Esophagus squamous epithelium (tissue), 4 donors: ENCODE measurements around a stretch of chr9.

GRCh38 chr9:81797500-81797758 lies 108.1 kb upstream of the TLE1 start:
- PRO-cap, result unidirectional peak, minus-strand start at chr9:81797573
- RAMPAGE, long total RNA, 4 experiments, result no peak in any of the 4 experiments

GRCh38 chr9:81879635-81879981 lies 48.6 kb upstream of the SPATA31D4 start:
- PRO-cap, result no peak
- RAMPAGE, long total RNA, 4 experiments, result no peak in any of the 4 experiments

GRCh38 chr9:83061936-83062751 lies 798 bp downstream of the RASEF start:
- PRO-cap, result unidirectional peak, plus-strand start at chr9:83062108
- RAMPAGE, long total RNA, 4 experiments, result no peak in any of the 4 experiments

DNA sequence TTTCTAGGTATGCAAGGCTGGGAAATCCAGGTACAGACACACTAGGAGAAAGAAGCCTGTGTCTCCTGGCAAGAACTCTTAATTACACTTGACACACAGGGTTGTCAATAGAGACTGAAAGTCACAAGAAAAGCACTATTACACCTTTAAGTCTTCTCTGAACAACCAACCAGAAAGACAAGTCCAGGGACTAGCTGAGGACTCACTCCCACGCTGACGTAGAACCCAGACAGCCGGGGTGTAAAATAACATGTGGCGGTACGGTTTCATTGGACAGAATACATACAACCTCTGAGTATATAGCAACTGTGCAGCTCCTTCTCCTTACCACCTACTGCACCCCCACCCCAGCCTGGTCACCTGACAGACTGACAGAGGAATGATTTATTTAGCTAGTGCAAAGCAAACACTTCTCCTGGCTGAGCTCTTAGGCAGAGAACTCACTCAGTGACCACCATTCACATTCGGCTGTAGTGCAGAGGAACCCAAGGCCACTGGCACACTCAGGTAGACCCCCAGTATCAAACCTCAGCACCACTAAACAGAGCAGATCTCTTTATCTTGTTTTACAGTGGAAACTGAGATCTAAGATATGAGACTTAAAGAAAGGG lies 103.5 kb upstream of the RASEF start:
- PRO-cap, result no peak
- RAMPAGE, long total RNA, 4 experiments, result no peak in any of the 4 experiments

DNA sequence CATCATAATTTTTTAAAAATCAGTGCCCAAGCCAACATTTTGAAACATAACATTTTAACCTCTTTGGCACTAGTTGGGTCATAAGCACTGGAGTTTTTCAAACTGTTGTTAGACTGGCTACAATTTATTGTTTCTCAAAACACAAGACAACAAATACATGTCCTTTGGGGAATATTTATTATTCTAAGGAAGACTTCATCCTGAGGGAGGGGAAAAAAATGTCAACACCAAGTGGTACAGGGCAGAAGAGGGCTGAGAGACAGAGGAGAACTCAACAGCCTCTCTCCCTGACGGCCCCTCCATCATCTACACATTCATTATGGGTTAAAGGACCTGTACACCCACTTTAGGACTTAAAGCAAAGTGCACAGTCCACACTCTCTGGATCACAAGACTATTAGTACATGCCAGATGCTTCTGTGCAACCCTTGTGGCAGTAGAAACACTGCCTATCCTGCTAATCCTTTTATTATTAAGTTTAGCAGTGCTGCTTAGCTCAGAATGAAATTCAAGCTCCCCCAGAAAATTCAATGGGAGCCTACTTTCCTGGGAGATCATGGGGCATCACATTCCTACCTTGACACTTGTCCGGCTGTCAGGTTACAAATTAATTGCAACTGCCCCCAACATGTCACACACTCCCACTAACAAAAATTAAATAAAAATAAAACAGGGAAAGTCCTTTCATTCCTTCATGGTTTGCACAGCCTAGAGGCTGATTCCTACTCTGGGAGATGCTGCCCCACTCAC lies 1.9 kb downstream of the FRMD3 start:
- PRO-cap, result no peak
- RAMPAGE, long total RNA, 4 experiments, result no peak in any of the 4 experiments

DNA sequence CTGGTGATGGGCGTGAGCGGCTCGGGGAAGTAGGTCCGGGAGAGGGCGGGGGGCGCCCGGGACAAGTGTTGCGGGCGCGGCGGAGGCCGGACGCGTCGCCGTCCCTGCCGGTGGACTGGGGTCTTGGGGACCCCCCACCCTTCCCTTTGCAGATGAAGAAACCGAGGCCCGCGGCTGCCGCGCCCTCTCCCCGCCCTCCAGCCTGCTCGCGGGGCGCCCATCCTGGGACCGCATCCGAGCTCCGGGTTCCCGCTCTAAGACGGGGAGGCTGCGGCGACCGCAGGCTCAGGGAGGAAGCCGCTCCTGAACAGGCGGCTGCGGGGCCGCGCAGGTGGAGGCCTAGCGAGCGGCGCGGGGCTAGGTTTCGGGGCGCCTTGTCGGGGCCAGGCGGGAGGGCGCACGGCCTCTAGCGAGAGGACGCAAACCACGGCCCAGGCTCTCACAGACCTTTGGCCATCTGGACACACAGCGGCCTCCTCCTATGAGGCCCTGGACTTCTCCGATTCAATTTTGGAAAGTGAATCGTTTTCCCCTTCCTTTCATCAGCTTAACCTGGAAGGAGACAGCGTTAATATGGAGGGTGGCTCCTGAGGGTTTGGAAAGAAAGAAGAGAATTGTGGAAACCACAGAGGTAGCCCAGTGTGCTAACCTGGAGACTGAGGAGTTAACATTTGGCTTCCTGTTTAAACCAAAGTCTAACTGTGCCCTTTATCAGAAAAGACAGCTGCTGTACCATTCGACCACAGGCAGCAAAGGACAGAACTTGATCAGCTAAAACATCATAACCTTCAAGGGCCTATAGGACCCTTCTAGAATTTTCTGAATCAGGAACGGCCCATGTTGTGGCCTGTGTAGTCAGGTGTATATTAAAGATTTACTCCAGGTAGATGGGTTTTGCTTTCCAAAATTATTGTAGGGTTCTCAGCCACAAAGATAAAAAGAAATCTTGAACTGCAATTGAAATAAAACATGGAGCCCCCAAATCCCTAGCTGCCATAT lies 549 bp downstream of the IDNK start:
- PRO-cap, result no peak
- RAMPAGE, long total RNA, 4 experiments, result no peak in any of the 4 experiments

GRCh38 chr9:83656823-83657189 lies 33.9 kb downstream of the IDNK start:
- PRO-cap, result no peak
- RAMPAGE, long total RNA, 4 experiments, result no peak in any of the 4 experiments

- PRO-cap, result no peak
- RAMPAGE, long total RNA, 4 experiments, result no peak in any of the 4 experiments
Observed at GRCh38 chr9:83965964-83966933, 9.7 kb upstream of the C9orf64 start.

GRCh38 chr9:84265891-84266550 lies 74.5 kb downstream of the SLC28A3 start:
- PRO-cap, result no peak
- RAMPAGE, long total RNA, 4 experiments, result no peak in any of the 4 experiments

DNA sequence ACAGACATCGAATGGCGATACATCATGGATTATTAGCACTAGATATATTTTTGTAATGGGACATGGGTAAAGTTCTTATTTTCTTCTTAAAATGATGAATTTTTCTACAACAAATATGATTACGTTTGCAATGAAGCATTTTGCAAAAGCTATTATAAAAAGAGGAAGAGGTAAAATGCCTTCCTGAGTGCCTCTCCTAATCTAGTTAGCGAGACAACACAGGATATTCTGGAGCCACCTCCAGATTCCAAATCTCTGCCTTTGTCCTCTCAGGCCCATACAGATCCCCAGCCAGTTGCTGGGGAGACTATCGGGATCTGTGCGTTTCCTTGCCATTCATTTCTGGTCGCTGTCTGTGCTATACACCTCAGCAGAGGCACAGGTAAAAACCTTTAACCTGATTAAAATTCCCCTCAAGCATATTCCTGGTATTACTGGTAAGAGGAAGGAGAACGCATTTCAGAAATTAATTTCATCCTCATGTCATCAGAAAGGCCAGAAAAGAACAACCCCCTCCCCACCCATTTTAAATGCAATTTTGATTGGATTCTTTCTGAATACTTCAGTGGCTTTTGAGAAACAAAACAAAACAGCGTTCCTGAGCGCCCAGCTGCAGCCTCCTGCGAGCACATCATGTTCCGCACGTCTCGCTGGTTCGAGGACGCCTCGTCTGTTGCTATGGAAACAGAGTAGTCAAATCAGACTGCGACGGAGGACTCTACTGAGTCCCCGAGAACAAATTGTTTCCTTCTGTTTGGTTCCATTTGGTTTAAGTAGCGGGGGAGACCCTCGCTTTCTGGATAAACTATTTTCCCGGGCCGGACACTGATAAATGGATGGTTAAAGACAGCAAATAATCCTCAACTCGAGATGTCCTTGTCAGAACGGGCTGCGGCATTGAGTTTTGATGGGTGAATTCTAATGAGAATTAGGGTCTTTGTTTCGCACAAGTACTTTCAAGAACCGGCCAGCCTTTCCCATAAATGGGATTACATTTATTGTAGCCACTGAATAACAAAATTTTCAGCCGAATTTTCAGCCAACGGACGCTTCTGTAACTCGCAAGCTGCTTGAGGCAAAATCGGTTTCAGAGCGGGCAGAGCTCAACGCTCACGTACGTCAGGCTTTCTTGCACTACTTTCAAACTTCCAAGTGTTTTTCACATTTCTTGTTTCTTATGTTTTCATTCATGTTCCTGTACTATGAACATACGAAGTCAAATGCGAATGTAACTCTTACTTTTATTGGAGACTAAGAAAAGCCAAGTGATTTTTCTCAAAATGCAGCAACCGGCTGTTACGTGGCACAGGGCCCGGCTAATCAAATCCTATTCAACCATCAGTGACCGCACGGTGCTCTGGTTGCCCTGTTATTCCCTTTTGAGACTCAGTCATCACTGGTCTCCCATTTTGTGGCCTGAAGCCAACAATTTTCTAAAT lies 69.0 kb downstream of the SLC28A3 start:
- PRO-cap, result no peak
- RAMPAGE, long total RNA, 4 experiments, result no peak in any of the 4 experiments

GRCh38 chr9:84343116-84343491 lies 2.5 kb upstream of the SLC28A3 start:
- PRO-cap, result no peak
- RAMPAGE, long total RNA, 4 experiments, result no peak in any of the 4 experiments

GRCh38 chr9:84368213-84368871 lies 27.8 kb upstream of the SLC28A3 start:
- PRO-cap, result no peak
- RAMPAGE, long total RNA, 4 experiments, result no peak in any of the 4 experiments

DNA sequence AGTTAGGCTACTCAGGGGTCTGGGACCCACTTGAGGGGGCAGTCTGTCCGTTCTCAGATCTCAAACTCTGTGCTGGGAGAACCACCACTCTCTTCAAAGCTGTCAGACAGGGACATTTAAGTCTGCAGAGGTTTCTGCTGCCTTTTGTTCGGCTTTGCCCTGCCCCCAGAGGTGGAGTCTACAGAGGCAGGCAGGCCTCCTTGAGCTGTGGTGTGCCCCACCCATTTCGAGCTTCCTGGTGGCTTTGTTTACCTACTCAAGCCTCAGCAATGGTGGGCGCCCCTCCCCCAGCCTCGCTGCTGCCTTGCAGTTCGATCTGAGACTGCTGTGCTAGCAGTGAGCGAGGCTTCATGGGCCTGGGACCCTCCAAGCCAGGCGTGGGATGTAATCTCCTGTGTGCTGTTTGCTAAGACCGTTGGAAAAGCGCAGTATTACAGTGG lies 133.6 kb upstream of the NTRK2 start:
- PRO-cap, result no peak
- RAMPAGE, long total RNA, 4 experiments, result no peak in any of the 4 experiments

GRCh38 chr9:84671933-84672506 lies 2.5 kb downstream of the NTRK2 start:
- PRO-cap, result bidirectional peak, plus-strand start at chr9:84672285, minus-strand start at chr9:84672200
- RAMPAGE, long total RNA, 4 experiments, result no peak in any of the 4 experiments

- PRO-cap, result no peak
- RAMPAGE, long total RNA, 4 experiments, result no peak in any of the 4 experiments
Observed at GRCh38 chr9:84874618-84875063, 205.1 kb downstream of the NTRK2 start.

DNA sequence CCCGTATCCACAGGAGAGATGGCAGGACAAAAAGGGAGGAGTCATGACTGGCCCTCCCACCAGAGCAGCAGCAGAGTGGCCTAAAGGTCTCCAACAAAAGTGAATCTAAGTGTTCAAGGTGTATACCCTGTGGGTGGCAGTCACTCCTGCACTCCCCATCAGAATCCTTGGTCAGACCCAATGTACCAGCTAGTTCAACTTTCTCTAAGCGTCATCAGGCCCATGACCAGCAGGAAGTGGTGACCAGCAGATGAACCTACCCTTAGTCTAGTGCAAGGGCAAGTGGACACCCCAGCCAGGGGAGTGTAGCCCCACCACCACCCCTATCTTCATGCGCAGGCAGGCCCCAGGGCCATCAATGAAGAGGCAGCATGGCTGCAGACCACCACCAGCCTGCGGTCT lies 213.2 kb downstream of the AGTPBP1 start:
- PRO-cap, result no peak
- RAMPAGE, long total RNA, 4 experiments, result no peak in any of the 4 experiments

DNA sequence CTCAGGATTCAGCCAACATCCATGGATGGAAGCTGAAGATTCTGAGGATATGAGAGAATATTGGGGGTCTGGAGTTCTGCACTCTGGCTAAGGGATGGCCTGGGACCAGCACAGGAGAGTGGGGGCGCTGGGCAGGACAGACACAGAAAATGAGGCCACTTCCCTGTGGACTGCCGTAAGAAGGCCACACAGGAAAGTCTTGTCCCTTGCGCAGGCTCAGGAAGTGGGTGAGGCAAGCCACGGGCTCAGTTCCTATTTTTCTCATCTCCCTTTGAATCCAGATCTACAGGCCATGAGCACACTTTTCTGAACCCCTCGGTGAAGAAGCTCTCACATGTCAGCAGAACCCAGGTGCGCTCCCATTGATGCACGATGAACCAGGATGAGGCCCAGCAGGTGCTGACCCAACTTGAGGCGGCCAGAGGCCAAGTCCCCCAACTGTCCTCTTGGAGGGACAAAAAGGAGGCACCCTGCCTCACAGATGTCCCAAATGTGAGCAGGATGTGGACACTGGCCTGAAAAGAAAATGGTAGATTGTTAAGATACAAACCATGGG lies 207.4 kb downstream of the AGTPBP1 start:
- PRO-cap, result no peak
- RAMPAGE, long total RNA, 4 experiments, result no peak in any of the 4 experiments

GRCh38 chr9:85965706-85966456 lies 24.9 kb downstream of the NAA35 start:
- PRO-cap, result no peak
- RAMPAGE, long total RNA, 4 experiments, result no peak in any of the 4 experiments

DNA sequence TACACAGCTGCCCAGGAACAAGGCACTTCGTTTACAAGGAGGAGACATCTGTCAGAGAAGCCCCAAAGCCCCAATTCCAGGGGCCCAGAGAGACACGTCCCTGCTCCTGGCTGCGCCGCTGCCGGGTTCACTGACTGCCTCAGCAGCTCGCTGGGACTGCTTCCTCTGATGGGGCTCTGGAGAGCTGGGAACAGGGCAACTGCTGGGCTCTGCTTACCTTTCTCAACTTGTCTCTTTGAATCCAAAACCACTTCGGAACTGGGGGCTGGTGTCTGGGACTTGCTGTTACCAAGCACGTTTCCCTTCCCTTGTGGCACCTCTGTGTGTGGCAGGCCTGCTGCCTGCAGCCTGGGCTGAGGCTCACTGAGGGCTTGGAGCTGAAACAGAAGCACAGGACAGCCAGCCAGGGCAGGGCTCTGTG lies 63.2 kb downstream of the GOLM1 start:
- PRO-cap, result no peak
- RAMPAGE, long total RNA, 4 experiments, result no peak in any of the 4 experiments

- PRO-cap, result no peak
- RAMPAGE, long total RNA, 4 experiments, result no peak in any of the 4 experiments
Observed at GRCh38 chr9:86041318-86041785, 58.0 kb downstream of the GOLM1 start.